Monocyte (primary cell): ENCODE results near the gene ABTB2.

DNA sequence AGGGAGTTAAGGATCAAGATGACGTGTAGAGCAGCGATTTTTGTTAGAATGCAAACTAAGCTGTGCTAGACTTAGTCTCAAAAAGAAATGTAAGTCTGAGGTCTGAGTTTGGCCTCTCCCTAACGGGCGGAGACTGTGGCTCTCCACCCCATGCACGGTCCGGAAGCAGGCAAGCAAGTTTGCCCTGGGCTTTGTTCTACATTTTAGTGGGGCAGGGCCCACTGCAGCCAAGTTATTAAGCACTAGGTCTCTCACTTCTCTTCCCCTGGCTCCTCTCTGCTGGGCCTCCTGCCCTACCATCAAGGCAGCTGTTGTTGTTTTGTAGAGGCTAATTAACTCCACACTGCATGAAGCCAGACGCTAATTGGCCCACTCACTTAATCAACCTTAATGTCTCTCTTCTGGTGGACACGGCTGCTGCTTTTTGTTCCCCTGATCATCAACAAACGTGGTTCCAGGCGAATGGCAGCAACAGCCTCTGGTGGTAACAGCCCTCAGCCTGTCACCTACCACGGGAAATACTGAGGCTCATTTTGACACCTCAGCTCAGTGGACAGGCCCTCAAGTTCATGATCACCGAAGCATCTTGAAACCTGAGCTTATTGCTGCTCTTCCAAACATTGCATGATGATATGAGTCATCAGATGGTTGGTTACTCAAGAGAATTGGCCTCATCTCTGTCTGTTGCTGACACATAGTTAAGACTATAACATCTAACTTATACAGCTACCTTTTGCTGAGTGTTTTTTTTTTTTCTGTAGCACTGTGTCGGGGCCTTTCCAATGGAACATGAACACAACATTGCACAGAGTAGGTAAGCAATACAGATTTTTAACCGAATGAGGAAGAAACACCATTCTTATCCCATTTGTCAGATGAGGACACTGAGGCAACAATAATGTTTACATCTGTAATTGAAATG, 20.7 kb upstream of the LMO2 start:
- PRO-cap, 2 experiments: no peak in any of the 2 experiments

DNA sequence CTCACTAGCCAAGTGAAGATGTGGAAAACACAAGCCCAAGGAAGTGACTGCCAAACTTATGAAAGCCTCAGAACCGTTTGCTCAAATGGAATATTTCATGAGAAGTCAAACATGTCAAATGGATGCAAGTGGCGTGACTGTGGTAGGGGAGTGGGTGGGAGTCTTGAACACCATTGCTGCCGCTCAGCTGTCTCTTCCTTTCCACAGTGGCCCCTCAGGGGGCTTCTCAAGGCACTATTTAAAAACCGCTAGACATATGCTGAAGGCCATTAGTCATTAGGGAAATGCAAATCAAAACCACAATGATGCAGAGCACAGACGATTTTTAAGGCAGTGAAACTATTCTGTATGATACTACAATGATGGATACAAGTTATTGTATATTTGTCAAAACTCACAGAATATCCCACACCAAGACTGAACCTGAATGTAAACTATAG, 29.3 kb upstream of the LMO2 start:
- PRO-cap, 2 experiments: peak in 1 of 2 experiments; most common minus-strand start position 228 of the sequence (in 1)

DNA sequence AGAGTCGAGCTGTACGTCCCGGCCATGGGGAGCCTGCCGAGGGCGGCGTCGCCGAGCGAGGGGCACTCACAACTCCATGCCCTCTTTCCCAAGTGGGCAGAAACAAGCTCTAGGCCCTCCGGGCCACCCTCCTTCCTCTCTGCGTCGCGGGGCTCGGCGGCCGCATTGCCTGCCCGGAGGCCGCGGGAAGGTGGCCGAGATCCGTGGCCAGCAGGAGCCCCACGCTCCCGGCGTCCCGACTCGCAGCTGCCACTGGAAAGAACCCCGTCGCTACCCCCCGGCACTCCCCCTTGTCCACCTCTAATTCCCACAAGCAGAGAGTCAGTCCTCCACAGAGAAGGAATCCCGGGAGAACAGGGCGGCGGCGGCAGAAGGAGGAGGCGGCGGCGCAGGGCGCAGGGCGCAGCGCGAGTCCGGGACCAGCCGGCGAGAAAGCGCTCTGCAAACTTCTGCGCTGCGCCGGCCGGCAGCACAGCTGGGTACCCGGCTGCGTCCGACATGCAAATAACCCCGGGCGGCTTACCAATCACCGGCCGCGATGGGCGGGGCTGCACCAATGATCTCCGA, at the start of gene ABTB2:
Gene ABTB2 (minus strand): TSS at position 453 of the 567 bp plus-strand sequence.
- PRO-cap, 2 experiments: peak in 2 of 2 experiments; most common plus-strand start position 363 of the sequence (in 1); most common minus-strand start position 436 of the sequence (in 1)

- PRO-cap, 2 experiments: no peak in any of the 2 experiments
These were observed 23.2 kb upstream of the CAT start for GRCh38 chr11:34415565-34415978.

GRCh38 chr11:34552457-34552769, 38.8 kb upstream of the ELF5 start:
- PRO-cap, 2 experiments: no peak in any of the 2 experiments

- PRO-cap, 2 experiments: no peak in any of the 2 experiments
These were observed 21.3 kb upstream of the EHF start for GRCh38 chr11:34599576-34599988.

GRCh38 chr11:34641389-34641769, 20.5 kb downstream of the EHF start:
- PRO-cap, 2 experiments: no peak in any of the 2 experiments

GRCh38 chr11:34747312-34747823, 126.5 kb downstream of the EHF start:
- PRO-cap, 2 experiments: no peak in any of the 2 experiments

DNA sequence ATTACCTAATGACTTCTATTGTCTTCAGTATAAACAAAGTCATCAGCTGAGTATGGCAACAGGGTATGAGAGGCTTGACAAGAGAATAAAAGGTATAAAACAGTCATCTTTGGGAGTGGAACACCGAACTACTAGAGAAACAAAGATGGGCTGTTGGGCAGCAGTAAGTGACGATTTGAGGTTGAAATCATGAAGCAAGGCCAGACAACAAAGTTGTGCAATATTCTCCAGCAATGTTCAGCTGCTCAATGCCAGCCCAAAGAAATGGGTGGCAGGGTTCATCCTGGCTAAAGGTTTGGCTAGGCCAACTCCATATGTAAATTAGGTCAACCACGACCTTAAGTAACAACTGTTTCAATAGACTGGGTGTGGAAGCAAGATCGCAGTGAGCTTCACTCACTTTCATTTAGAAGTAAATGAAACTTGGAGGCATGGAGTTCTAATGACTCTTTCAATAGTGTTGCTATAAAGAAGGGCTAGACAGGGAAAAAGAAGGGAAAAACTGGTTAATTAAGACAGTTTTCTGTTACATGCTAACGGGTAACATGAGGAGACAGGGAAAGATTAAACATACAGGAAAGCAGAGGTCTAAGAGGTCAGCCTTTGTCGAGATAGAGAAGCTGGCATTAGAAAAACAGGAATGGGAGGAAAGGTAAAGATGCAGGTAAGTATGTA, 6.1 kb downstream of the APIP start:
- PRO-cap, 2 experiments: no peak in any of the 2 experiments

DNA sequence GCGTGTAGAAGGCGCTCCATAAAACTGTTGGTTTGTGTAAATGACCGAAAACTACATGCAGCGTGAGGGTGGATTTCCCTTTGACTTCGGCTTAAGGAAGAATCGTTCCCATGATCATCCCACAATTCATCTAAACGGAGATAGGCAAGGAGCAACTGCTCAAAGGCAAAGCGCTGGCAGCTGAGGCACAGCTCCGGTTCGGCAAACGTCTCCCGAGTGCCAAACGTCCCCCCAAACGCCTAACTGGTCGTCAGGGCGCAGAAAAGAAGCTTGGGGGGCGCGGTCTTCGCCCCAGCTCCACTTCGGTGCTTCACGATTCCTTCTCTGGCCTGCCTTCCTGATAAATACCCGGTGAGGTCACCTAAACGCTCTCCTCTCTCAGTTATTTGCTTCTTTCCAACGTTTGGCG, 587 bp downstream of the APIP start:
- PRO-cap, 2 experiments: no peak in any of the 2 experiments

- PRO-cap, 2 experiments: peak in 1 of 2 experiments; most common plus-strand start chr11:35146777 (in 1)
These were observed 7.6 kb downstream of the CD44 start for GRCh38 chr11:35146510-35147061.

DNA sequence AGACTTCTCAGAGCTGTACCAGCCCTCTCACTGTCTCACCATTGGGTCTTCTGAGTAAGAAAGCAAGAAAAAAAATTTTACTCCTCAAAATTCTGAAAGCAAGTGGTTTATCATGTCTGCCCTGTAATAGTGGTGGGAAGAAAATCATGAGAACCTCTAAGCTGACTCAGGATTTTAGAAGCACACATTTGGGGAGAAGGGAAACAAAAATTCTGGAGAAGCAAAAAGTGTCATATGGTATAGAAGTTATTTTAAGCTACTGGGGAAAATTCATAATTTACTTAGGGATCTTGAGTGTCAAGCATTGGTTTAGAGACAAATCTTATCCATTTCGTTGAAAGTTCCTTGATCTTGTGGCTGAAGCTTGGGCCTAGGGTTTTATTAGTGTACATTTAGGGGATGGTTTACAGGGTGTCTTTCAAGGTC, 14.9 kb downstream of the CD44 start:
- PRO-cap, 2 experiments: peak in 2 of 2 experiments; most common plus-strand start position 220 of the sequence (in 1)

- PRO-cap, 2 experiments: peak in 1 of 2 experiments; most common plus-strand start chr11:35181510 (in 1)
These were observed 42.4 kb downstream of the CD44 start for GRCh38 chr11:35181319-35181776.

GRCh38 chr11:35206408-35206969, 67.5 kb downstream of the CD44 start:
- PRO-cap, 2 experiments: no peak in any of the 2 experiments

DNA sequence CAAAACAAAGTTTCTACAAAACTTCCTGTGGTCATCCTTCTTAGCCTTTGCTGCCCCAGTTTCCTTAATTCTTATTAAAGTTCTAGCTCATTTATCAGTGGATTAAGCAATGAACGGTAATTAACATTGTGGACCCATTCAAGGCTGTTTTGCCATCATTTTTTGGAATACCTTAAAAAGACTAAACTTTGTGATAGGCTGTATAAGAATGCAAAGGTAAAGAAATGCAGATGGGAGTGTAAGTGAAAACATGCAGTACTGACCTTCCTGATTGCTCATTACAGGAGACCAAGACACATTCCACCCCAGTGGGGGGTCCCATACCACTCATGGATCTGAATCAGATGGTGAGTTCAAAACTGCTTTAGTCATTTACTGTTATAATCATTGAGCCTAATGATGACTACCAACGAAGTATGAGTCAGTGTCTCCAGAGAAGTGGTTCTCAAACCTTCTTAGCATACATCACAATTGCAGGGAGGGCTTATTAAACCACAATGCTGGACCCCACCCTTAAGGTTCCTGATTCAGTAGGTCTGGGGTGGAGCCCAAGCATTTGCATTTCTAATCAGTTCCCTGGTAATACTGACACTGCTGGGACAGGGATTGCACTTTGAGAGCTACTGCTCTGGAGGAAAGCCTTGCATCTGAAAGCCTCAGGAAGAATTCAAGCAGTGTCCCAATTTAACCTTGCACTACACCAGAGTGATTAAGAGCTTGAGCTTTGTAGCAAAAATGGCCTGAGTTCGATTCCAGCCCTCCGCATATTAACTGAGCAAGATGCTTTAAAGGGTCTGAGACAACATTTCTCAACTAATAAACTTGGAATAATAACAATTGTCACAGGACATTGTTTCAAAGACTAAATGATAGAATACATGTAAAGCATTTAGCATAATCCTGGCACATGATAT, 75.9 kb downstream of the CD44 start:
- PRO-cap, 2 experiments: peak in 2 of 2 experiments; most common plus-strand start position 588 of the sequence (in 1); most common minus-strand start position 302 of the sequence (in 1)

GRCh38 chr11:35419877-35420617, 689 bp upstream of the SLC1A2 start:
- PRO-cap, 2 experiments: no peak in any of the 2 experiments

DNA sequence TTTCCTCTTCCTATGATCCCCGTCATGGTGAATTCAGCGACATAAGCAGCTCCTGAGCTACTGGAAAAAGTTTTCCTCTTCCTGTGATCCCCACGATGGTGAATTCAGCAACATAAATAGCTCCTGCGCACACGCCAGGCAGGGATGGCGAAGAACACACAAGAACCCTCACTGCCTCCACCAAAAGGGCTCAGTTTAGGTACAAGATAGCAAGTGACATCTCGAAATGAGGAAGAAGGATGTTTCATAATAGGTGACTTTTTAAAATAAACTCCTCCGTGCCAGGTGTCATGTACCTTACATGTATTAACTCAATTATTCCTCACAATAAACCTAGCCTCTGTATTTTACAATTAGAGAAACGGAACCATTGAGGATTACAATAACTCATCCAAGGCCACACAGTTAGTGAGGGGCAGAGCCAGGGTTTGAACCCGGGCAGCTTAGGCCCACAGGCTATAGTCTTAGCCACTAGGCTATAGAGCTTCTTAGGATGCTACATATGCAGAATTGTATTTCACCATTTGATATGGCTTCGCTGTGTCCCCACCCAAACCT, 892 bp upstream of the PAMR1 start:
- PRO-cap, 2 experiments: no peak in any of the 2 experiments

DNA sequence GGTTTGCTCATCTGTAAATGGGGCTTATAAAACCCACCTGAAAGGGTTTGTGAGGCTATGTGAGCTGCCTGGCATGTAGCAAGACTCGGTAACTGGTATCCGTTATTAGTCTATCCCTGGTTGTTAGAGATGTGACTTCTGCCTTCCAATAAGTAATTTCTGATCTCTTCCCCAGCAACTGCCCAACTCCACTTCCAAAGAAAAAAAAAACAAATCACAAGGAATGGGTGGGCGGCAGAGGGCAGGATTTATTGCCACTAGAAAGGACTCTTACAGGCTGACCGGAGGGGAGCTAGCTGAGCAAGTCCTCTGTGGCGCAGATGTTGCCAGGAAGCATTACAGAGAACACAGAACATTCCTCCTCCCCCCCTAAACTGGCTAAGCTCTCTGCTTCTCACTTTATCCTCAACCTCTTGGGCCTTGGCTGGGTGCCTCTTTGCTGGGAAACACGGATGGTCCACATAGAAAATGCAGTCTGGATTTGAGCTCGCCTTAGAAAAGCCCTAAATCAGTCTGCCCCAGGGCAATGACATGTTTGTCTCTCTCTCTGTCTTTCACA, 12.6 kb upstream of the FJX1 start:
- PRO-cap, 2 experiments: no peak in any of the 2 experiments

GRCh38 chr11:35619509-35620000, 1.3 kb downstream of the FJX1 start:
- PRO-cap, 2 experiments: no peak in any of the 2 experiments

DNA sequence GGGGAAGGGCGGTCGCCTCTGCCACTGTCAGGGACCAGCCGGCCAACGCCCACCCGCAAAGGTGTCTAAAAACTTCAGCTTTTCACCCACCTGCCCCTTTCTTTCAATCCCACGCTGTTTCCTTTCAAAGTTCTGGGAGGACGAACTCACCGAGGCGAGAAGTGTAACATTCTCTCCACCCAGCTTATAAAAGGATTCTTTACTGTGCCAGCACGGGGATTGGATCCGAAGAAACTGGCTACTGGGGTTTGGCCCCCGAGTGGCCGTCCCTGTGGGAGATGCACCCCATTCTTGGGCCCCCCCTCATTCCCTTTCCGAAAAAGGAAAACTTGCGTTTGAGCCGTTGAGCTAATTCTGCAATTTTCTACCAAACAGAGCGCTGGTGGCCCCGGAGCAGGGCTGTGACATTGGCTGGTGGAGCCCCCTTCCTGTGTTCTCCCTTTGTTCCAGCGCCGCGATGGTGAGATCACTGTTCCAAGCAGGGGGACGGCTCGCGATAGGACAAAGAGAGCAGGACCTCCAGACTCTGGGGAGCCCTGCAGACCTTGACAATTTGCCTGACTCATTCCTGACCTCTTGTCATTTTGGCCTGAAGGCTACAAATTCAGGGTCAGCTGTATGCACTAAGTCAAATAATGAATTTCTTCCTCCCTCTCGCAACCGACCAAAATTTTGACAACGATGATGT, 1.9 kb downstream of the FJX1 start:
- PRO-cap, 2 experiments: no peak in any of the 2 experiments